GM06990 (cell line): ENCODE measurements around a stretch of chr1.

DNA sequence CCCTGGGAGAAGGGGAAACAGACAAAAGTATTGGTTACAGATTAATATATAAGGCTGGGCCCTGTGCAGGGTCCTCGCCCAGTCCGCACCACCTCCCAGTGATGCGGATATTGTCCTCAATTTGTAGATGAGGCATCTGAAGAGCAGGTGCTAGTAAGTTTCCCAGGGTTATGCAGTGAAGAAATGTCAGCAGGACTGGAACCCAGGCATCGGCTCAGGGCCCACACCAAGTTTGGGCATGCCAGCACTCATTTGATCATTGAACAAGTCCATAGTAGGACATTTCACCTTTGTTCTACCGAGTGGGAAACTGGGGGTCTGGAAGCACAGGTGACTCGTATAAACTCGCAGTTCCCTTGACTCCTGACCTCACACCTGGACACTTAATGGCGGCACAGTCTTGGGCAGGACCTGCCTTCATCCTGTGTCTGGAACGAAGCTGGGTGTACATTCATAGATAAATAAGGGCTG is 5.8 kb upstream of the HTR6 start:
- RRBS: no CpG with 5 or more reads among the region's 9 CpGs

DNA sequence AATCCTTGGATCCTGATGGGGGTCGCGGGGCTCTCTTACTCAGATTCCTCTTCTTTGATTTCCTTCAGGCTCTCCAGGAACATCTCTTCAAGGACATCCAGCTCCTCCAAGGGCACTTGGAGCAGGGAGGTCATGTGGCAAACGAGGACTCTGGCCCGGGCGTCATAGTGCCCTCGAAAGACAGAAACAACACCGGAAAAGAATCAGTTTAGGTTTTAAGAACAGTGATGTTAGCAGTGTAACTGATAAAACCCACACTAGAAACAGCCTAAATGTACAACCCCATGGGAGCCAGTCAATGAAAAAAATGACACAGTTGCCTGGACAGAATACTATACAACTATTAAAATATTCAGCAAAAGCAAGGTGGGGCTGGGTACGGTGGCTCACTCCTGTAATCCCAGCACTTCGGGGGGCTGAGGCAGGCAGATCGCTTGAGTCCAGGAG is 44.1 kb downstream of the TMCO4 start:
- RRBS: no CpG with 5 or more reads among the region's 10 CpGs

DNA sequence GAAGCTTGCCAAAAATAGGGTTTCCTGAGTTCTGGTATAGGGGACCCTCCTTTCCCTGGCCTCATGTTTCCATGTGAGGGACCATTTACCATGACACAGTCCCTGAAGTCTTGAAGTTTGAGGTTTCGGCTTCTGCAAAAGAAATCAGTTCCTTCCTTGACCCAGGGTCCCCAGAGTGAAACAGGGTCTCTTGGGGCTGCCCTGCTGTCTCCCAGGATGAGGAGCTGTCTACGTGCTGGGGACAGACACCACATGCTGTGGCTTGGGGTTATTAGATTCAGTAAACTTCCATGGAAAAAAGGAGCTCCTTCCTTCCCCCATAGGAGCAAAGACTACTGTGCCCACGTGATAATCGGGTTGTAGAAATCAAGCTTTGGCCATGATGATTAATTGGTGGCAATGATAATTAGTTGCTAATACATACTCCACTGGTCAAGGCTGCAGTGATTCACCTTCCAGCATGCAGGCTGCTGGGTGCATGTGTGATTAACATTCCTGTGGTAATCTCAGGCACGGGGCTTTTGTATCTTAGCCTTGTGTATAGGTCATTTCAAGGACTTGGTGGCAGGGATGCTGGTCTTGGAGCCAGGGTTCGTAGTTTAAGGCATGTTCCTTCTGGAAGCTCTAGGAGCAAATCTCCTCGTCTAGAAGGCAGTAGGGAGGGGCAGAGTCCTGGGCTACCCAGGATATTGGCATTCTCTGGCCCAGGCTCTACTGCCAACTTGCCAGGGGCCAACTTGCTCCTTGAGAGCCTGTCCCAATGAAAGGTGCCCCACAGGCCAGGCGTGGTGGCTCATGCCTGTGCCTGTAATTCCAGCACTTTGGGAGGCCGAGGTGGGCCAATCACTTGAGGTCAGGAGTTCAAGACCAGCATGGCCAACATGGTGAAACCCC is 41.4 kb downstream of the TMCO4 start:
- RRBS: no CpG with 5 or more reads among the region's 9 CpGs

GRCh38 chr1:19974769-19975590 is 4.4 kb downstream of the PLA2G2A start:
- RRBS: no CpG with 5 or more reads among the region's 8 CpGs

GRCh38 chr1:19977923-19978195 is 1.6 kb downstream of the PLA2G2A start:
- RRBS: no CpG with 5 or more reads among the region's 4 CpGs

DNA sequence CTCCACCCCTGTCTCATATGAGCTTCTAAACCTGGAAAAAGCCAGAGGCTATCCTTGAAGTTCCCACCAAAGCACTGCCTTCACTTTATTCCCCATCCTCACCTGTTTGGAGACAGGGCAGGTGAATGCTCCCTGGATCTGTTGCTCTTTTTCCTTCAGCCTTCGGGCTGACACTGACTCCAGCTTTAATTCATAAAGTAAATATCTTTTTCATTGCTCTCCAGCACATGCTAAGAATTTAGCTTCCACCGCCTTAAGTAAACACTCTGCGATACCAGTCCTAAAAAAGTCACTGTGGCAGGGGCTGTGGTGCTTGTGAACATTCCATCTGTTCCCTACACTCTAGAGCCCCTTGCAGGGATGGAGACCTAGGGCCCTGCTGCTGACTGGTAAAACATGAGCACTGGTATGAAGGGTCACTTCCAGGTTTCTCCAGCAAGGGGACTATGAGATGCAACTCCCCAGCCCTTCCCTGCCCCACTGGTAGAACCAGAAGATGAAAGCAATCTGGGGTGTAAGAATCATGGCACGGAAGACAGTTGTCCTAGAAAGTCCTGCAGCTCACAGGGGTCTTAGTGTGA is 932 bp upstream of the PLA2G2A start:
- RRBS: no CpG with 5 or more reads among the region's 4 CpGs

DNA sequence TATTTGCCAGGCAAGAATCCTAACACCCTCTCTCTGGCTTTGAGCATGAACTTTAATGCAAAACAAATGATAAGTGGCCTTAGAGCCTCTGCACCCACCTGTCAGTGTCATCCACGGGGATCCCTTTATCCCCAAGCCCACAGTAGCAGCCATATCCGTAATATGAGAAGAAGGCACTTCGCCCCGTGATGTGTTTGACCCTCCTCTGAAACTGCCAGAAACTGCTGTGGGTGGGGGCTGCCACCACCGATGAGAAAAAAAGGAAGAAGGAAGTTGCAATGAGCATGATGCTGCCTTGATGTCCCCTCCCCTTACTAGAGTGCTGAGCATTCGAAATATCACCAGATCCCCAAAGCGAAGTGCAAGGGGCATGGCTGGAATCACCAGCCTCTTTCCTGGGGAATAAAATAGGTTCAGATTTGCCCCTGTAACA is 11.0 kb upstream of the UBXN10 start:
- RRBS: no CpG with 5 or more reads among the region's 7 CpGs

DNA sequence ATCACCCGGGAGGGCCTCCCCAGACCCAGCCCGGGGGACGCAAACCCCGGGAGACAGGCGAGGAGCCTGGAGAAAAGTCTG is 189 bp downstream of the UBXN10 start:
- RRBS: 10% methylated on average over 2 of the region's 5 CpGs

- RRBS: no CpG with 5 or more reads among the region's 13 CpGs
Observed at GRCh38 chr1:20806982-20807719, 20.0 kb upstream of the HP1BP3 start.

DNA sequence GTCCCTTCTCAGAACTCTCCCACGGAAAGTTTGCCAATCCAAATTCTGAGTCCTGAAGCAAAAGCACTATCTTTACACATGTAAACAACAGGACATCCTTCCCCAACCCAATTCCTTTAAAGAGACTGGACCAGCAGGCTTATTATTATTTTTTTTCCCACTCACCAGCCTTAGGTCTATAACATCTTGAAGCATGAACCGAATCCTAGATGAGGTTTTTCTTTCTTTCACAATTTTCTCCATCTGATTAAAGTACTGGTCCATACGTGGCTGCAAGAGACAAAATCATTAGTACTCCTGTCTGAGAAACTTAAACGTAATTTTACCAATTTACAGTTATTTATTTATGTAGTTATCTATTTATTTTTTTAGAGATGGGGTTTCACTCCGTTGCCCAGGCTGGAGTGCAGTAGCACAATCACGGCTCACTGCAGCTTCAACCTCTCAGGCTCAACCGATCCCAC is 75.0 kb upstream of the HP1BP3 start:
- RRBS: no CpG with 5 or more reads among the region's 7 CpGs

DNA sequence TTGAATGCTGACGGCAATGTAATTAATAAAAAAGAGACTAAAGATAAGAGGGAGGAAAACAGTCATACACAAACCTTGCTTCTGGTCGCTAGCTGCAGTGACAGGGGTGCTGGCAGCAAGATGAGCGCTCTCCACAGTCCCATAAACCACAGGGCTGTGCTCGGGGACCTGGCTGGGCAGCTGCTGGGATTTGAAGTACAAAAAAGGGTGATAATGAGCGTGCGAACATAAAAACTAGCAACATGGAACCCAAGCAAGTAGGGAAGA is 162.8 kb upstream of the HP1BP3 start:
- RRBS: no CpG with 5 or more reads among the region's 6 CpGs

- RRBS: no CpG with 5 or more reads among the region's 3 CpGs
Observed at GRCh38 chr1:21137204-21137690, 39.5 kb downstream of the EIF4G3 start.

- RRBS: no CpG with 5 or more reads among the region's 2 CpGs
Observed at GRCh38 chr1:21149836-21150381, 26.8 kb downstream of the EIF4G3 start.

- RRBS: no CpG with 5 or more reads among the region's 4 CpGs
Observed at GRCh38 chr1:21175343-21175649, 1.4 kb downstream of the EIF4G3 start.

- RRBS: 75% methylated on average over 5 of the region's 12 CpGs
Observed at GRCh38 chr1:21255810-21256190, 34.5 kb downstream of the ECE1 start.

DNA sequence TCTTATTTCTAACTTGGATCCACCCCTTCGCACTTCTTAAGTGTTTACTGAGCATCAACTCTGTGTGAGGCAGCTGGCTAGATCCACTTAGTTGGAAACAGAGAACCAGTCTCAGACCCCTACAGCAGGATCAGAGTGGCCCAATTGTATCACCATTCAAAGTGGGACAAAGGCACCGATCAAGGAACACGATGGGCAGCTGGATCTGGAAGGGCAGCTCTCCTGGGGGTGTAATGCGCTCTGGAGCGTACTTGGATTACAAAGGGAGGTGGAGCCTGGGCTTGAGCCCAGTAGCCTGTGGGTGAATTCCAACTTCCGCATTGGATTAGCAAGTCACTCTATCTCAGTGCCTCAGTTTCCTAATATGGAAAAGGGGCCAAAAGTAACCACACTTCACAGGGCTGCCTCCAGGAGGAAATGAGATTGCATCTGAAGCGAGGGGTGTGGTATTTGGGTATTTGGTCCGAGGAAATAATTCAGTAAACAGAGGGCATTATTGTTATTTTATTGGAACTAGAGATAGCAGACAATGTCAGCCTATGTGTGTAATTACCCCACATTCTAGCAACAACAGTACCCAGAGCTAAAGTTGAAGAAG is 11.9 kb downstream of the ECE1 start:
- RRBS: no CpG with 5 or more reads among the region's 8 CpGs

DNA sequence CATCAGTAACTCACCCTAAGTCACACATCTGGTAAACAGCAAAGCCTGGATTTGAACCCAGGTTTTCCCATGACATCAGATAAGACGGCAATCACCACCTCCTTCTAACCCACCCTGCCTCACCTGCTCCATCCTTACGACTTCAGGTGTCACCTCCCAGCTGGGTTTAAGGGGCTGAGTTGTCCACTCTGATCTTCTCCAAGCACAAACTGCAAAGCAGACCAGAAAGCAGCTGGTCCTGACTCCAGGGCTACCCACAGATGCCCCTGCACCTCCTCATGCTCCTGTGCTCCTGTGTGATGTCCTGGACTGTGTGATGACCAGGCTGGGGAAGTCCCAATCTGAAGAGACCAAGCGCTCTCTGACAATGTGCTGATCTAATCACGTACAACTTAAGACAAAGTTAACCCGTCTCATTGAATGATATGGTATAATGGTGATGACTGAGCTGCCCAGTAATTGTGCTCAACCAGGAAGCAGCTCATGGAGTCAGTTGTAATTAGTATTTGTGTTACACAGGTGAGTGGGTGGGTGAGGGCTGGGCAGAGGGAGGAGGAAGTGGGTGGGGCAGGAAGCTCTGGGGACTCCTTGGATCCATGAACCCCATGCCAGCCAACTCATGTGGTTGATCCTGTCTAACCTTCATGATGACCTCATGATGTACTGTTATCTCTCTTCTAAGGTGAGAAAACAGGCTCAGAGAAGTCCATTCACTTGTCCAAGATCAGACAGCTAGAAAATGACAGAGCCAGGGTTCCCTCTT is 8.6 kb upstream of the ECE1 start:
- RRBS: no CpG with 5 or more reads among the region's 5 CpGs

DNA sequence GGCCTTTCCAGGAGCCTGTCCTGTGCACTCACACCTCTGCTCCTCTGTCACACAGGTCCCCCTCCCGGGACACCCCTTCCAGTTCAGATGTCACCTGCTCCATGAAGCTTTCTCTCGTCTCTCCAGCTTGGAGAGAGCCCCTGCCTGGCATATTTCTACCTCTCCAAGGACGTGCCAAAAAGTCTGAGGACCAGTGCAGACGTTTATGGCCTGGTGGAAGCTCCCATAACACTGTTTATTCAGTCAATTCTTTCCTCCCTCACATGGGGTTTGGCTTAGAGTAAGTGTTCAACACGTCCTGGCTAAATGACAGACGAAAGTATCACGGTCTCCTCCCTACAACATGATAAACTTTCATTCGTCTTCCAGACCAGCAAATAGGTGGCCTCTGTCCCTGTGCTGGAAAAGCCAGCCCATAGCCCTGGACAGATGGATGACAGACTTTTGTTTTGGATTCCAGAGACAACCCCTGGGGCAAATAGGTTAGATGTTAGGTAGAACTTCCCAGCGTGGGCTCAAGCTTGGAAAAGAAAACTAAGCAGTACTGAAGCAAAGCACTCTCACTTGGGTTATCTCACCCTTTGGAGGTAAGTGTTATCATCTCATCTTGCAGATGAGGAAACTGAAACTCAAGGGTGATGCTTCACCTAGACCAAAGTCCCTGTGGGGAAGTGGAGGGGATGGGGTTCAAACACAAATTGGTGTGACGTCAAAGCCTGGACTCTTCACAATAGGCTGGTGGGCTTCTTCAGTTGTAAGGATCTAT is 52.9 kb upstream of the ECE1 start:
- RRBS: no CpG with 5 or more reads among the region's 10 CpGs

GRCh38 chr1:21508476-21509334 is 518 bp upstream of the ALPL start:
- RRBS: 13% methylated on average over 10 of the region's 46 CpGs

DNA sequence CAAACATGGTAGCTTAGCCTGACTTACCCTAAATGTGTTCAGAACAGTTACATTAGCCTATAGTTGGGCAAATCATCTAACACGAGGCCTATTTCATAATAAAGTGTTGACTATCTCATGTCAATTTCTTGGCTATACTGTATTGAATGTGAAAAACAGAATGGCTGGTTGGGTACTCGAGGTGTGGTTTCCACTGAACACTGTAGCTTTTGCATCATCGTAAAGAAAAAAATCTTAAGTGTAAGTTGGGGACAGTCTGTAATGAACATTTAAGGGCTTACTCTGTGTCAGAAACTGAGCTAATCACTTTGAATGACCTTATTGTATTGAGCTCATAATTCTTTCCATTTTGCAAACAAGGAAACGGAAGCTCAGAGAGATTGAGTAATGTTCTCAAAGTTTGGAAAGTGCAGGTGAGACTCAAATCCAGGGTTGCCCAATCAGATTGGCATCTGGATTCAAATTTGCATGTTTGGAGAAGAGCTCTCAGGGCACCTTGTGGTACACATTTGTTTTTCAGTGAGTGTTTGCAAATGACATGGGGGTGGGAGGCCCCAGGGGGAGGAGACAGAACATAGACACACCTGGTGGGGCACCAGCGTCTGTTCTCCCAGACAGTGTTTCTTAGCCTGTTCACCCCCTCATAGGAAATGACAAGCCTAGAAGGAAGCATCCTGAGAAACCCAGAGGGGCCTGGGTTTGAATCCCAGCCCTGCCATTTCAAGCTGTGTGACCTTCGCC is 7.9 kb downstream of the ALPL start:
- RRBS: no CpG with 5 or more reads among the region's 6 CpGs